Epithelial cell of proximal tubule (primary cell): ENCODE results near the genes FAM172A, GPR150 and SPATA9.

GRCh38 chr5:90642432-90642835, 83.8 kb downstream of the ADGRV1 start:
- RAMPAGE, long total RNA, result no peak
- RRBS, result no CpG with 5 or more reads among the region's 5 CpGs

- RAMPAGE, long total RNA, result no peak
- RRBS, result no CpG with 5 or more reads among the region's 3 CpGs
Measured at GRCh38 chr5:90642836-90643350, 84.3 kb downstream of the ADGRV1 start.

- RAMPAGE, long total RNA, result no peak
- RRBS, result no CpG with 5 or more reads among the region's 7 CpGs
Measured at GRCh38 chr5:90643980-90644694, 85.5 kb downstream of the ADGRV1 start.

GRCh38 chr5:90877063-90877375, 318.4 kb downstream of the ADGRV1 start:
- RAMPAGE, long total RNA, result no peak
- RRBS, result no CpG with 5 or more reads among the region's 2 CpGs

GRCh38 chr5:90878640-90879218, 320.1 kb downstream of the ADGRV1 start:
- RAMPAGE, long total RNA, result no peak
- RRBS, result no CpG with 5 or more reads among the region's 2 CpGs

GRCh38 chr5:90902141-90902692, 343.6 kb downstream of the ADGRV1 start:
- RAMPAGE, long total RNA, result no peak
- RRBS, result no CpG with 5 or more reads among the region's 6 CpGs

DNA sequence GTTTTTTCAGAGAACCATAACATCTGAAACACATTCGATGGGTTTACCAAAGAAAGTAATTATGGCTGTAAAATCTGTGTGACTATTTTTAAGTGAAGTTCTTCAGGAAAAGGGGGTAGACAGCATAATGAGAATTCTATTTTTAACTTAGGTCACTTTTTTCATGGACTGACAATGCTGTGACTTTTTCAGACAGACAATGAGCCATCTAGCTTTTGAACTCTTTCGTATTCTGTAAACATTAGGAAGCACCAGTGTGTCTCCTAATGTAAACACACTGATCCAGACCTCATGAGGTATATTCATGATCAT, 352.5 kb downstream of the ADGRV1 start:
- RAMPAGE, long total RNA, result no peak
- RRBS, result no CpG with 5 or more reads among the region's 2 CpGs

GRCh38 chr5:91006673-91007206, 376.4 kb downstream of the ARRDC3 start:
- RAMPAGE, long total RNA, result no peak
- RRBS, result no CpG with 5 or more reads among the region's 3 CpGs

GRCh38 chr5:91332330-91332747, 50.8 kb downstream of the ARRDC3 start:
- RAMPAGE, long total RNA, result no peak
- RRBS, result no CpG with 5 or more reads among the region's 4 CpGs

DNA sequence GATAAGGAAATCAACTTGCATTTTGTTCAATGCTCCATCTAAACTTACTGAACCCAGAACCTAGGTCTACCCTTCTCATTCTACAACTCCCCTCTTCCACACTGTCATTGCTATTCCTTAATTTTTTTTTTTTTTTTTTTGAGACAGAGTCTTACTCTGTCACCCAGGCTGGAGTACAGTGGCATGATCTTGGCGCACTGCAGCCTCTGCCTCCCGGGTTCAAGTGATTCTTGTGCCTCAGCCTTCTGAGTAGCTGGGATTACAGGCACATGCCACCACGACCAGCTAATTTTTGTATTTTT, 16.3 kb downstream of the ARRDC3 start:
- RAMPAGE, long total RNA, result no peak
- RRBS, result no CpG with 5 or more reads among the region's 3 CpGs

GRCh38 chr5:91436087-91436614, 53.0 kb upstream of the ARRDC3 start:
- RAMPAGE, long total RNA, result no peak
- RRBS, result no CpG with 5 or more reads among the region's 4 CpGs

- RAMPAGE, long total RNA, result no peak
- RRBS, result no CpG with 5 or more reads among the region's 3 CpGs
Measured at GRCh38 chr5:93359548-93359899, 223.5 kb upstream of the NR2F1 start.

GRCh38 chr5:93620847-93622046, 38.2 kb downstream of the NR2F1 start:
- RAMPAGE, long total RNA, result no peak
- RRBS, result 5% methylated on average over 23 of the region's 94 CpGs

DNA sequence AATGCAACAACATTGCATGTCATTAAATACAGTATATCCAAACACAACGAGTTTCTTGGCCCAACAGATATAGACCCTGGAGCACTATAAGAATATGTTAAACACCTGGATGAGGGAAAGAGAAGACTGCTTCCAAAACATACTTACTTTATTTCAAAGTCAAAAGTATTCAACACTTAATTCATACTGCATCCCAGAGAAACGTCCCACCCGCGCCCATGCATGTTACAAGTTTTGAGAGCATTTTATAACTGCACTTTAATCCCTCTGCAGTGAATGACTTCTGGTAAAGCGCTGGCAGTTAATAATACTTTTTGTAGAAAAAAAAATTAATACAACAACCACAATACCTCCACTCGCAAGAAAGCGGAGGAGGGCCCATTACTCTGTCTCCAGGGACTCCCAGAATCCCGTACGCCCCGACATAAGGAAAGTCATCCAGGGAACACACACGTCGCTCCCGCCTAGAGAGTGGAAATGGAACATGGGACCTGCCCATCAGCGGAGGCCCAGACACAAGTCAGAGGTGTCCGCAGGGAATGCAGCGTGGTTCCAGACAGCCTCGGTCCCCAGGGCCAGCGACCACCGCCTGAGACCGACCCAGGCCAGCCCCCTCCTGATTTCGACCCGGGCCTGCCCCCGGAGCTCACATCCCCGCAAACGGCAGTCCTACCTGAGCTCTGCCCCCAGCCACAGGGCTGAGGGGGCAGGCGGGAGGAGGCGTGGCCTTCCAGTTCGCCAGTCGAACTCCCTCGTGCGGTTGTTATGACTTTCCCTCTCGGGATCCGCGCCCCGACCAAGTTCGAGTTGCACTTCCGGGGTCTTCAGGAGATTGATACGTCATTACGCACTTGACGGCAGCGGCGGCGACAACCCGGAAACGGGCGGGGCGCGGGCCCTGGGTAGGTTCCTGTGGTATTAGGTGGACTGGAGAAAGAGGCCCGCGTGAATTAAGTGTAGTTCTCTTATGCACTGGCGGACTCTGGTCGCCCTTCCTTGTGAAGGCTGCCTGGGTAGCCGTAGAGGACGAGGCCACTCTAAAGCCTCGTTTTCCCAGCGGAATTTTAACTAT, at the start of gene FAM172A:
Gene FAM172A, minus strand, starts transcription at position 826 of the 1,072 bp plus-strand sequence.
- RAMPAGE, long total RNA, result start-site peak on the minus strand centred at position 798 of the sequence, 23 bp wide, 58 and 12 reads in 2 replicates
- RRBS, result 1% methylated on average over 8 of the region's 56 CpGs

DNA sequence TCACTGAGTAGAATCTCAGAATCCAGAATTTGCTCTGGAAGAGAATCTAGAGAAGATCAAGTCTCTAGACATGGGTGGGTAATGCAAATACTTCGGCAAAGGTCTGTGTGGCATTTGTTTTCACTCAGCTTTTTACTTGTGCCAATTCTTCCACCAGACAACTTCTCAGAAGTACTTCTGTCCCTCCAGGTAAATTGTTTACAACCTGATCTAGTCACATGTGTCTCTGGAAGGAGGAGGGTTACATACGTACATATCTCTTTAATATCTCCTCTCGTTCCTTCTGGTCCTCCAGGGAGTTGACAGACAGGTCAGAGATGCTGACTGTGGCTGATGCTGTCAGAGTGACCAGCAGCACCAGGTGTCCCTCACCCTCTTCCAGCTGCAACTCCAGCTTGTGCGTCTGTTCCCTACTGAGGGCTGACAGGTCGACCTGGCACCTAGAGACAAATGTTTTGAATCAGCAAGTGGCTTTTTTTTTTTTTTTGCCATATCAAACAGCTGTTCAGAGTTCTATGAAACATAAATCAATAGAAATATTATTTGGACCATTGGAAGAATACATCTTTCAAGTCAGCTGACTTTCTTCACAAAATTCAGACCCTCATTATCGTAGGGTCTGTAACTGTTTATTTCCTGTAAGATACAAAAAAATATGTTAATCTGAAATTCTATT, 276.1 kb downstream of the SLF1 start:
- RAMPAGE, long total RNA, result no peak
- RRBS, result no CpG with 5 or more reads among the region's 6 CpGs

DNA sequence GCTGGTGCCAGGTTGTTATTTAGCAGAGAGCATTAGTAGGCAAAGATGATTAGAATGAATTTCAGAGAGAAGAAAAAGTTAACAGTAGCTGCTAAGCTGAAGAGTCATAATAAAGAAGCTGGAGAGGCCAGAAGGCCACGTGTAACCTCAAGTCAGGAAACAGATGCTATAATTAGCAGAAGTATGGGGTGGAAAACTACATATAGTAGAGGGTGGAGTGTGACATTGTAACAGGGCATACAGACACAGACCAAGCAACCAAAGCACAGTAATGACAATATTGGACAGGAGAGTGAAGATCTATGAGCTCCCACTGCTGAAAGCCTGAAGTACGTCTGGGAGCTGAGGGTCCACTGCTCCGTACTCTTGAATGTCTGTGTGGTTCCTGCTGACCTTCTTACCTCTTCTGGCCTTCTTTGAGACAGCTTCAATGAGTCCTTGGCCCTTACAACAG, 257.5 kb downstream of the MCTP1 start:
- RAMPAGE, long total RNA, result no peak
- RRBS, result no CpG with 5 or more reads among the region's 3 CpGs

DNA sequence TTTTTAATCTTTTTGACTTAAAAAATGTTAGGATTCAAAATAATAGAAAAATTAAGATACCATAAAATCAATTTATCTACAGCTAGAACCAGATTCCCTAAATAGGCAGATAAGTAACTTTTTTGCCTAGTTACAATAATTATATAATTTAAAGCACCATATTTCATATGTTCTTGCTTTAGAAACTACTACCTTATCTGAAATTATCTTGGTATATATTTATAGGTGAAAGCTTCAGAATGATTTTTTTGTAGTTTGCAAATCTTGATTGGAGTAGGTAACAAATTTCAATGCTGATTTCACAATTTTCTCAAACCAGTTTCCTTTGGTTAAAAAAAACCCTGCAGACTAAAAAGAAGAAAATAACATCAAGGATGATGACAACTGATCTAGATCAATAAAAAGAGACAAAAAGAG, 6.4 kb downstream of the SKIC3 start:
- RAMPAGE, long total RNA, result no peak

GRCh38 chr5:95619821-95620233, at the start of gene GPR150:
Gene GPR150 (plus strand): TSS chr5:95620087.
- RAMPAGE, long total RNA, result no peak
- RRBS, result no CpG with 5 or more reads among the region's 31 CpGs

DNA sequence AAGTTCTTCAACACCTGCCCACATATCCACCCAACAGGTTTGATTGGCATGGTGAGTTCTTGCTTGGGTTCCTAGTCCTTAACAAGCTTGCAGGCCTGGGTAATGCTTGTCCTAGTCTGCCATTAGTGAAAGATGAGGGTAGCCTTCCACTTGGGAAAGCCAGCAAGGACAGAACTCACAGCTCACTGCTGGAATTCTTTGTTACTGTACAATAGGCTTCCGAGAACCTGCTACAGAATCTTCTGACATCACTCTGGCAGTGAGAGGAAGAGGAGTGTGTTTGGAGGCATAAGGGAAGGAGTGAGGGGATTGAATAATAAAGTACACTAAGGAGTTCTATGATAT, at the start of gene SPATA9:
Gene SPATA9, minus strand, starts transcription at position 187 of the 345 bp plus-strand sequence.
- RAMPAGE, long total RNA, result no peak
- RRBS, result no CpG with 5 or more reads among the region's 1 CpG

GRCh38 chr5:95730246-95730601, 912 bp upstream of the RHOBTB3 start:
- RAMPAGE, long total RNA, result no peak
- RRBS, result no CpG with 5 or more reads among the region's 6 CpGs